ENCODE data around the genes ST6GALNAC5 and SSX2IP.

DNA sequence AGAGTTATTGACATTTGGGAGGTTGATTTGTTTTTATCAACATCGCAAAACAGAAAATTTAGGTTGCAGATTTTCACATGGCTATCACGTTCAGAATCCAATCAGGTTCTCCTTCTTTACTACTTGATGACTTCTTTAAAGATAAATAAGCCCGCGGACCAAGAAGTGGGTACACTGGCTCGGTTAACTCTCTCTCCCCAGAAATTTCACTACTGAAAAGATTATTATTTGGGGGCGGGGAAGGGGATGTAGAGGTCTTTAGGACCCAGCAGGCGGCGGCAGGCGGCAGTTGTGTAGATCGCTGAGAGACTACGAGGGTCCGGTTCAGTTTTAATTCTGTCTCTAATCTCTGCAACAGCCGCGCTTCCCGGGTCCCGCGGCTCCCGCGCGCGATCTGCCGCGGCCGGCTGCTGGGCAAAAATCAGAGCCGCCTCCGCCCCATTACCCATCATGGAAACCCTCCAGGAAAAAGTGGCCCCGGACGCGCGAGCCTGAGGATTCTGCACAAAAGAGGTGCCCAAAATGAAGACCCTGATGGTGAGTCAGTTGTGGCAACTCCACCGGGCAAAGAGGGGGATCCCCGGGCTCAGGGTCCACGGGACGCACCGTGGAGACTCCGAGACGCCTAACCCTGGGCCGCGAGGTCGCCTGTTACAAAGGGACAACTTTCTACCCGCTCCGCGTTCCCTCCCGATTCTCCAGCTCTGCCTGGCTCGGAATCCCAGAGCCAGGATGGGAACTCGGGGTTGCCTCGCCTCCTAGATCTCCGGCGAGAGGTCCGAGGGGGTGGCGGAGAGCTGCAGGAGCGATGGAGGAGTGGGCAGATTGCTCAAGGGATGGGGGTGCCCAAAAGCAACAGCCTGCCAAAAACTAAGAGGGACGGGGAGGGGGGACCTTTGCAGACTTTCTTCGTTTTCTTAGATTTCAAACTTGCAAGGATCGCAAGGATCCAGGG lies at the start of gene ST6GALNAC5:
Gene ST6GALNAC5, plus strand, starts transcription at position 327 of the 955 bp plus-strand sequence.
- RRBS, 2 experiments, result 2 to 4% methylated on average over 17 of the region's 55 CpGs

DNA sequence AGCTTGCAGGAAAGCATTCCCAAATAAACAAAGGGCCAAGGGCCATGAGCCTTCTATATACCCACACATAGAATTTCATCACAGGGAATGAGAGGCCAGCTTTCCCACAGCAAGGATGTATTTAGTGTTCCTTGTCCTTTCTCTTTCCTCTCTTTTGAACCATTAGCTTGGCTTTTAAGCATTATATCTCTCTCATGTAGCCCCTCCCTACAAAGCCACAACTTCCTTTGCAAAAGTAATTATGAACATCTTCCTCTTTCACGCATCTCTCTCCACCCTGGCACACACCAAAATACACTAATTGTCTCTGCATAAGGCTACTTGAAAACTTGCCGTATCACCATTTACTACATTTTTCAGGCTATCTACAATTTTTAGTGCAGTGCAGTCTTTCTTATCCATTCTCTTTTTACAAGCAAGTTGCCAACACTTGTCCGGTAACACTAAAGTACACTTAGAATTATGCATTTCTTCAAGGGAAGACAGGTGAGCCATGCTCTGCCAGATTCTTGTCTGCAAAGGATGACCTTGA lies 1.8 kb upstream of the AK5 start:
- RRBS, 2 experiments, result no CpG with 5 or more reads among the region's 3 CpGs

- RRBS, 2 experiments, result no CpG with 5 or more reads among the region's 4 CpGs
Measured at GRCh38 chr1:77927405-77927881, 39.0 kb downstream of the NEXN start.

- RRBS, 2 experiments, result no CpG with 5 or more reads among the region's 8 CpGs
Measured at GRCh38 chr1:77938165-77938480, 40.7 kb downstream of the FUBP1 start.

DNA sequence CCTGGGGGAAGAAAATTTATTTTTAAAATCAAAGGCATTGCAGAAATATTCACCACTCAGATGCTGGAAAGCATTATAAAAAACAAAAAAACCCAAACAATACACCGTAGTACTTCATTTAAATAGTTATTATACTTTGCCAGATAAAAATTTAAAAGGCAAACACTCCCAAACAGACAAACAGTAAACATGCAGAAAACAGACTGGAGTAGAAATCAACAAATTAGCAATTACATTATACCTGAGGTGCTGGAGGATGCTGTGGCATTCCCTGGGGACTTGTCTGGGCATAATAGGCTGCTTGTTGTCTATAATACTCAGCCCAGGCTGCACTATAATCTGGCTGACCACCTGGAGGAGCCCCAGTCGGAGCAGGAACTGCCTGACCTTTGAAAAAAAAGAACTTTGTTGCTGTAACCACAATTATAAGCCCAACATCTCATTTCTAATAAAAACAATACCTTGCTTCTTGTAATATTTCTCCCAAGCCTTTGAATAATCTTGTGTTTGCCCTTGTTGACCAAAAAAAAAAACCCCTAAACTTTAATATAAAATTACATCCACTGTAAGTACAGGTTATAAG lies 29.9 kb downstream of the FUBP1 start:
- RRBS, 2 experiments, result no CpG with 5 or more reads among the region's 2 CpGs

GRCh38 chr1:77966511-77966893 lies 12.4 kb downstream of the FUBP1 start:
- RRBS, 2 experiments, result no CpG with 5 or more reads among the region's 1 CpG

GRCh38 chr1:78096896-78097136 lies 51.0 kb downstream of the GIPC2 start:
- RRBS, 2 experiments, result no CpG with 5 or more reads among the region's 1 CpG

DNA sequence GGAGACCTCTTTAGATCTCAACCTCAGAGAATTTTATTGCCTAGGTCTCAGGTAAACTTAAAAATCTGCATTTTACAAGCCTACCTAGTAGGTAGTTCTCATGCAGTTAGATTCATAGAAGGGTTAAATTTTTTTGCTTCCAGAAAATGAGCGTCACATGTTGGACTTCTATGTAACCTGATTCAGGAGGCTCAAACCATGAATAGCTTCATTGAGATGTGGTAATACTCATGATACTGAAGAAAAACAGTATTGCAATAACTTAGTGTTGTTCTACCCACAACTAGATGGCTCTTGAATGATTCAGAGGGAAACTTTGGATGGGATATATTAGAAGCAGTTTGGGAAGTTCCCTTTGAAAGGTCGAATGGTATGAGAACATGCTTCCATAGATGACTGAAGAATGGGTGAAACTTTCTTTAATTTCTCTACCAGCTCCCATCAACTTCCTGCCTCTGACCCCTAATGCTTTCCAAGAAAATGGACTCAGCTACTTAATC lies 211.8 kb upstream of the PTGFR start:
- RRBS, 2 experiments, result no CpG with 5 or more reads among the region's 2 CpGs

DNA sequence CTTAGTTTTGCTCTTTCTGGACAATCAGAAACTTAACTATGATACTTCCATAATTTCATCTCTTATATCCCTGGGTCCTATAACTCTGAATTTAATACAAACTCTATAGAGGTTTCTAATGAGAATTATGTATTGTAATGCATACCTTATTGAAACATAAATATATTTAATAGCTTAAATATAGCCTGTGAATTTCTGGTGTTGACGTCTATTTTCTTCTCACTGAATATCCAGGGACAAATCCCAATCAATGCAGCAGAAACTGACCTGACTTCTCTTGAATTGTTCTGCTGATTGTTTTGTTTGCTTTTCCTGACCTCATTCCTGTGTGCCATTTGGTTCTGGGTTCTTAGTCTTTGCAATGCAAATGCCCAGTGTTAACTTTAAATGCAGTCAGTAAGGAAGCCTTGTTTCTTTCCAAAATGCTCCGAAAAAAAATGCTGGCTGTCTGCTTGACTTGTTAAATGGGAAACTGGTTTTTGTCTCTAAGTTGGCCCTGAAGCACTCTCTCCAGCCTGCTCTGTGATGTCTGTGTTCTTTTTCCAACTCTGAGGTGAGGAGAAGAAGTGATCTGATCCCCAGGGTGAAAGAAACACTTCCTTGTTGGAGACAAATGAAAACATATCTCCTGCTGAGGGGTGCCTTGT lies 256.1 kb upstream of the ADGRL4 start:
- RRBS, 2 experiments, result no CpG with 5 or more reads among the region's 2 CpGs

DNA sequence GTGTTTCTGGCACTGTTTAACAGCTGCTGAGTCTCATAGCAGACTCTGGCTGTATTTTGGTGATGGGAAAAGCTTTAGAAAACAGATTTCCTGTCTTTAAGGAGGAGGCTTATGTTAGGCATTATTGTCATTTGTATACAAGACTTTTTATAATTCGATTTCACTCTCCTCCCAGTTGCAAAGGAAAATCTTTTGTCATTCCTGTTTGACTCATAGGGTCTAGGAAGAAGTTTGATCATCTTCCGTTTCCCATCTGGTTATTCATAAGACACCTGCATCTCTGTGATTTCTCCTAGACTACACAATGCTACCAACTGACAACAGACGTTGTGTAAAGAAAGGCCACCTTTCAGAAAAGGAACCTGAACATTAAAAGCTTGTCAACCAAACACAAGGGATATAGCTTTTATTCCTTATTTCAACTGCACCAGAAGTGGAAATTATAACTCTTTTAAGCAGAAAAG lies 386.0 kb upstream of the ADGRL2 start:
- RRBS, 2 experiments, result no CpG with 5 or more reads among the region's 3 CpGs

DNA sequence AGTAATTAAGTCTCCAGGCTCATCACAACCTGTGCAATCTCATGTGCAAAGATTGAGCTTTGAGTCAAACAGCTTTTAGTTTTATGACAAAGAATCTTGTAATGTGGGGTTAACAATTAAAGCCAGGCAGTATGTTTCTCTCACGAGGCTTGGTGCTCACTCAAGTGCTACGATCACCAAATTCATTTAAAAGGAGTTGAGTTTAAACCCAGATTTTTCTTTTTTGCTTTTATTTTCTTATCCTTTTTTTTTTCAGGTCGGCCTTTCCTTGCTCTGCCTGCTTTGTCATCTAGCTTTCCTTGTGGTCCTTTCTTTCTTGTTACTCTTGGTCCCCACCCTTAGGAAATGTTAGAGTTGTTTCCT lies 1037.1 kb downstream of the ADGRL2 start:
- RRBS, 2 experiments, result no CpG with 5 or more reads among the region's 3 CpGs

DNA sequence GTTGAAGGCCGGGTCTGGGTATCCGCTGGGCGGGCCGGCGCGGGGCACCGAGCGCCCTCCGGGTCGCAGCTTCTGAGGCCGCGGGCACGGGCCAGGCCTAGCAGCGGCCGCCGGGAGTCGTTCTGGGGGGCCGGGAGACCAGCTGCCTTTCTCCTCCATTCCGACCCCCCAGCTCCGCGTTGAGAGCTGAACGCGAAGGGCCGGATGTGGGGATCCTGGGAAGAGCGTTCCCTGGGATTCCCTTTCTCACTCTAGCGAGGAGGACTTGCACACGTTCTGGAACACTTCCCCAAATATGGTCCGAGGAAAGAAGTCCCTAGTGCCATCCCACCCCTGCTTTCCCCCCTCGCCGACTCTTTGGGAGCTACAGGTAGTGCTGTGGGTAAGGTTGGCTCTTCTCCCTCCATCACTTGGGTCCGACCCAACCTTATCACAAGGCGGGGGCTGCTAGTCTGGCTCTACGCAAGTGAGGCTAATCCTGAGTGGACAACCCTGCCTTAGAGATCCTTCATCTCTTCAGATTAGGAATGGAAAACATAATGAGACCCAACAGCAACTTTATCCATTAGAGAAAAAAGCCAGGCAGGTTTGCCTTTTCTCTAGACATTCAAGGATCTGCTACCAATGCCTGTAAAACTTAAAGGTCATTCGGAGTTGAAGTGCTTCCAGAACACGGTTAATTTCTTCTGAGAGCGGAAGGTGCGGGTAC lies 65.5 kb upstream of the PRKACB start:
- RRBS, 2 experiments, result 1 to 2% methylated on average over 15 of the region's 37 CpGs

DNA sequence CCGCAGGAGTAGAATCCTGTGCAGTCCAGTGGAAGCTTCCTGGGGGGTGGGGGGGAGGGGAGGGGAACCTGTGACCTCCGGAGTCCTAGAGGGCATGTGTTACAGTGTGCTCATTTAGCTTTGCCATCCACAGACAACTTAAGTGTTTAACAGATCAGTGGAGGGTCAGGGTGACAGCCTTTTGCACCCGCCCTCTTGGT lies 18.1 kb upstream of the PRKACB start:
- RRBS, 2 experiments, result no CpG with 5 or more reads among the region's 3 CpGs

GRCh38 chr1:84370833-84371335 lies 27.4 kb upstream of the DNASE2B start:
- RRBS, 2 experiments, result no CpG with 5 or more reads among the region's 4 CpGs

DNA sequence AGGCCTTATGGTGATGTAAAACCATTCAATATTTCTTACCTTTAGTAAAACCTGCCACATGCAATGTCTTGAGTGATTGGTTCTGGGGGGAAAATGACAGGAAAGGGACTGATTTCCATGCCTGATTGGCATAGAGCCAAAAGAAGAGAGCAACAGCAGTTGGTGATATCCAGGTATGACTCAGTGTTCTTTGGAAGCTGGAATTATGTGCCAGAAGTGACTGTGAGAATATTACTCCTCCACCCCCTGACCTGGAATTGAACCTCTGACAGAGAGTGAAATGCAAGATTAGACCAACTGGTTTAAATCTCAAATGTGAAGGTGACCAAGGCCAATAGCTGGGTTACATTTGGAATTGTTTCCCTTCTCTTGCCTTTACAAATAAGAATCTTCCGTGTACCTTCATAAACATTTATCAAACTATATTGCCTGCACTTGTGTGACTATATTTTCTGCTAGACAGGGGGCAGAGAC lies 8.3 kb downstream of the DNASE2B start:
- RRBS, 2 experiments, result no CpG with 5 or more reads among the region's 1 CpG

- RRBS, 2 experiments, result under 1 to 1% methylated on average over 7 of the region's 12 CpGs
Measured at GRCh38 chr1:84505074-84505552, 1.1 kb upstream of the SPATA1 start.

DNA sequence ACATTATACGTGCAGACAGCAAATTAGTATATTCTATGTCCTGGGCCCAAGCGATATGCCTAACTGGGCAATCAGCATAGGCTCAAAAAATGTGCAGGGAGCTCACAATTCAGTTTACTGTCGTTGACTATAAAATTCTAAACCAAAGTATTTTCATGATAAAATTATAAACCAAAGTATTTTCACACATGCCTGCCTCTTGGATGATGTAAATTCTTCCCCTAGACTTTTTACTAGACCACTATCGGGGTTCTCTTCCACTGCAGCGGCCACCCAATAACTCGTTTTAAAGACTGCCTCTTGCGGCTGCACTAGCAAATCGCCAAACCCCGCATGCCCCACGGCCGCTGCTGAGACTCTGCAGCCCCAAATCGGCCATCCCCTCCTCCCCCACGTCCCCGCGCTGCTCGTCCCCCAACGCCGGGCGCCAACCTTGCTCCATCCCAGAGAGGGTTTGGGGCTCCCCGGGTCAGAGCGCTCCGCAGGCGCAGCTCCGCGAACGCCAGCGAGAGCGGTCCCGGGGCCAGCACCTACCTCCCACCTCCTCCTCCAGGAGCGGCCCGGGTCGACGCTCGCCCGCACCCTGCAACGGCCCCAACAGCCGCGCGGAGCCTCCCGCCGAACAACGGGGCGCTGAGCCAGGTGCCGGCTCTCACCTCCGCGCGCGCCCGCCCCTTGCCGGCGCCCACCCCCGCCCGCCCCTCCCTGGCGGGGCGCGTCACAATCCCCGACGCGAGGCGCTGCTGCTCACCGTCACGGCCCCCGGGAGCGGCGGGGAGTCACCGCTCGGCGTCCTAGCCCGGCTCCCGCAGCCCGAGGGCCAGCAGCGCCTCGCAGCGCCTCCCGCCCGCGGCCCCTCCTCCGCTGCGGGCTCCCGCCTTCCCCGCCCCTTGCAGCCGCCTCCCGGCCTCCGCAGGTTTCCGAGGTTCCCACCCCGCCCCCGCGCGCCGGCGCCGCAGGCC lies at the start of gene SSX2IP:
Gene SSX2IP, minus strand, starts transcription at position 842 of the 962 bp plus-strand sequence.
- RRBS, 2 experiments, result 1% methylated on average over 49 to 52 of the region's 92 CpGs

DNA sequence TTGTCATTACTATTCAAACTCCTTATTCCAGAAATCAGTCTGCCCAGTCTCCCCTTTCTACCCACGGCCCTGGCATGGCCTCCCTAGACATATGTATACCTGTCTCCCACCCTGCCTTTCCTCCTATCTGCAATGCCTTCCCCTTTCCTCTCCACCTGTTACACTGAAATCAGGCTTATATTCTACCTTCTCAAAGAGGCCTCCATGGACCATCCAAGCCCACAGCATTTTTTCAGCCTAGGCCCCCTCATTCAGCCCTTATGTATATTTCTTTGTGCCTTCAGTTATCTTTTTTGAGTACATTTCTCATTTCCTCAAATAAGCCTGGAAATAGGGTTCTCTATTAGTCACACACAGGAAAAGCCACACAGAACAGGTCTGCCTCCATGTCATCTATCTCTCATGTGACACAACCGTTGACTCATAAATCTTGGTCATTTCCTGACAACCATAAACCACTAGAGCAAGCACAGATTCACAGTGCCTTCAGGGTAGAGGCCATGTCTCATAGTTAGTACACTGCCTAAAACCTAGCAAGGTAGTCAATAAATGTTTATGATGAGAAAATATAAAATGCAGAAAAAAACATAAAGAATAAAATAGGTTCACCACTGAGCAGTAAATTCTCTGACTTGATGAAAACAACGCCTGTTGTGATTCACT lies 38.7 kb downstream of the LPAR3 start:
- RRBS, 2 experiments, result no CpG with 5 or more reads among the region's 3 CpGs

GRCh38 chr1:84857308-84857749 lies 35.7 kb downstream of the LPAR3 start:
- RRBS, 2 experiments, result no CpG with 5 or more reads among the region's 4 CpGs

DNA sequence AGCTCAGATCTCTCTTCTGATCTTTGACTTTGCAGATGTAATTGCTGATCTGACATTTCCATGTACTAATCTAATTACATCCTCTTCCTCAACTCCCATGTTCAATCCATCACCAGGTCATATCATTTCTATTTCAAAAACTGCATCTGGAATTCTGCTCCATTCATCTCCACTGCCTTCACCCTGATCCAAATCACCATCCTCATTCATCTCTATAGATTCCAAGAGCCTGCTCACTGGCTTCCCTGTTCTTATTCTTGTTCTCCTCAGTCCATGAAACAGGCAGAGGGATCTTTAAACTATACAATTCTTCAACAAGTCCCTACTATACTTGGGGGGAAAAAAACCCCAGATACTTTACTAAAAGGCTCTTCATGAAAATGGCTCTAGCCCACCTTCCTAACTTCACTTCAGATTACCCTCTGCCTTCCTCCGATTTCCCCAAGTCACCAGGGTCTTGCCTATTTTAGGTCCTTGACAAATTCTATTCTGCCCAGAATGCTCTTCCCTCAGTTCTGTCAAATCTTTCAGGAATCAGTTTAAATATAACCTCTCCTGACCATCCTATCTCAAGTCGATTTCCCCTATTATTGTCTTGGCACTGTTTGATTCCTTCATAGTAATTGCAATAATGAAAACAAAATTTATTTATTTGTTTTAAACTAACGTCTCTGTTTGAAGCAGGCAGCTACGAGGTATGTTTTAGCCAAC lies 2.7 kb downstream of the BCL10 start:
- RRBS, 2 experiments, result no CpG with 5 or more reads among the region's 4 CpGs